Placental epithelial cell (primary cell): ENCODE measurements around the gene DLGAP4.

DNA sequence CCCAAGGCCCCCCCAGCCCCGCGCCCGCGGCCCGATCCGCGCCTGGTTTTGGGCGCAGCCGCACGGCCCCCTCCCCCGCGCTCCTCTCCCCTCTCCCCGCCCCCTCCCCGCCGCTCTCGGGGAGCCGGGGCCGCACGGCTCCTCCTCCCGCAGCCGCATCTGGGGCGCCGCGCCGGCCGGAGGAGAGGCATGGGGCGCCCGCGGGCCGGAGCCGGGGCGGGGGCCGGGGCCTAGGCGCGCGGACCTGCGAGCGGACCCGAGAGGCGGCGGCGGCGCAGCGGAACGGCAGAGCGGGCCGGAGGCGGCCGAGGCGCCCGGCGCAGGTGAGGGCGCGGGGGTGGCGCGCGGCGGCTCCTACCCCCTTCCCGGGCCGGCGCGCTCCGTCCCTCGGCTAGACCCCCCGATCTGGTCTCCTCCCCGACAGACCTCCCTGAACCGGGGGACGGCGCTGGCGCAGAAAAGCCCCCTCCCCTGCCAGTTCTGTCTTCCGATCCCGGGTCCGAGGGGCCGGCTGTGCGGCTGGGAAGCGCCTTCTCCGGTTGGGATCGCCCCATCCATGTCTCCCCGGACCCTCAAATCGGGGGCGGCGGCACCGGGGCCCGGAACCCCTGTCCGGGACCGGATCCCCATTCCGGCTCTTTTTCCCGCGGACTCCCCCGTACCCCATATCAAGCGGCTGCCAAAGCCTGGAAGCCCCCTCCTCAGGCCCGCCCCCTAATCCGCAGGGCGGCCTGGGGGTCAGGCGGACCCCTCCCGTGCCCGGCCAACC lies at the start of gene DLGAP4:
Gene DLGAP4, plus strand, starts transcription at position 150 of the 769 bp plus-strand sequence.
- CAGE, long polyA plus RNA = no peak

DNA sequence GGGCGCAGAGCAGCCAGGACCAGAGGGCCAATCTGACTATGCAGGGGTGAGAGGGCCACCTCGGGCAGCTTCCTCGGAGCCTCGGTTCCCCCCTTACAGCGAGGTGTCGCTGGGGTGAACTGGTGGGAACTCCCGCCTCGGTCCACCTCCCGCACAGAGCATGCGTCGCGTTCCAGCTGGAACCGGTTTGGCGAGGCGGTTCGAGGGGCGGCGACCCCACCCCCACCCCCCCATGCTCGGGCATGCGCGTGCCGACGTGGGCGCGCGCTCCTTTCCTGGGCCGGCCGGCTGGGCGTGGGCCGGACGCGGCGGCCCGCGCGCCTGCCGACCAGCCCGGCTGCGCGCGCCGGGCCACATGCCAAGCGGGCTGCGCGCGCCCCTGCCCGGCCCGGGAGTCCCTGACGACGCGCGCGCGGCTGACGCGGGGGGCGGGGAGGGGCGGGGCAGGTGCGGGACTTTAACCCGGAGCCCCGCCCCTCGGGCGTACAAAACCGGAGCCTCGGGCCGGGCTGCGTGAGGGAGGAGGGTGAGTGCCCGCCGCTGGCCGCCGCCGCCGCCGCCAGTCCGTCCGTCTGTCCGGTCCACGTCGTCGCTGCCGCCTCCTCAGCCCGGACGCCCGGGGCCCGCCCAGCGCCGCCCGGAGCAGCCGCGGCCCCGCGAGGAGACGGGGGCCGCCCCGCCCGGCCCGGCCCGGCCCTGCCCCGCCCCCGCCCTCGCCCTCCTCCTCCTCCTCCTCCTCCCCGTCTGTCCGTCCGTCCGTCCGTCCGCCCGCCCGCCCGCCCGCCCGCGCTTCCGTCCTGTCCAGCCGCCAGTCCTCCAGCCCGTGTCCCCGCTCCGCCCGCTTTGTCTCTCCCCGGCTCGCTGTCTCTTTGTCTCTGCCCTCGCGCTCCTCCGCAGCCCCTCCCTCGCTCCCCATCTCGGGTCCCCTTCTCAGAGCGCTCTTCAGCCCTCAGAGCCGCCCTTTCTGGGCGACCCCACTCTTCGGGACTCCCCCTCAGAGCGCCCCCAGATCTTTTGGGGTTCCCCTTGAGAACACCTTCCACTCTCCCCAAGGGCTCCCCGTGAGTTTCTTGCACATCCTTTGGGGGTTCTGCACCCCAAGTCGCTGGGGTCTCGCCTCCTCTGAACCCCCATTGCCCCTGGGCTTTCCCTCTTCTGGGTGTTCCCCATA lies 79.9 kb upstream of the MYL9 start:
- CAGE, long polyA plus RNA = no peak

DNA sequence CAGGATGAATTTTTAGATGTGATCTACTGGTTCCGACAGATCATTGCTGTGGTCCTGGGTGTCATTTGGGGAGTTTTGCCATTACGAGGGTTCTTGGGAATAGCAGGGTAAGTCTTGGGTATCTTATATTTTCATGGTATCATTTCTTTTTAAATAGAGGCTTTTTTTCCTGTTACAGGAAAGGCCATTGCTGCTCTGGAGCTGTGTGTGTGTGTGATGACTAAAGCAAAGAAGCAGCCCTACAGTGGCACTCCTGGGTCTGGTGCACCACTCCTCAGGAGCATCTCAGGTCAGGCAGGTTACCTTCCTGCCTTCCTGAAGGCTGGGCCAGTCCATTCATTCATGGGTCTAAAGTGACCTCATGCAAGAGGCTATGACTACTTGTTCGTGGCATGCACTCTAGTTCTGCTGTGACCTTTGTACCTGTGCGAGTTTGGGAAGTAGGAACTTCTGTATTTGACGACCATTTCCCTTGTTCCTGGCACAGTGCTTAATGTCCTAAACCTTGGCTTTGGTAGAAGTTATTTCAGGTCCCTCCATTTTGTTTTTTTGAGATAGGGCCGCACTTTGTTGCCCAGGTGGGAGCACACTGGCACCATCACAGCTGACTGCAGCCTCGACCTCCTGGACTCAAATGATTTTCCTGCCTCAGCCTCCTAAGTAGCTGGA lies 2.3 kb downstream of the RAB5IF start:
- CAGE, long polyA plus RNA = no peak

DNA sequence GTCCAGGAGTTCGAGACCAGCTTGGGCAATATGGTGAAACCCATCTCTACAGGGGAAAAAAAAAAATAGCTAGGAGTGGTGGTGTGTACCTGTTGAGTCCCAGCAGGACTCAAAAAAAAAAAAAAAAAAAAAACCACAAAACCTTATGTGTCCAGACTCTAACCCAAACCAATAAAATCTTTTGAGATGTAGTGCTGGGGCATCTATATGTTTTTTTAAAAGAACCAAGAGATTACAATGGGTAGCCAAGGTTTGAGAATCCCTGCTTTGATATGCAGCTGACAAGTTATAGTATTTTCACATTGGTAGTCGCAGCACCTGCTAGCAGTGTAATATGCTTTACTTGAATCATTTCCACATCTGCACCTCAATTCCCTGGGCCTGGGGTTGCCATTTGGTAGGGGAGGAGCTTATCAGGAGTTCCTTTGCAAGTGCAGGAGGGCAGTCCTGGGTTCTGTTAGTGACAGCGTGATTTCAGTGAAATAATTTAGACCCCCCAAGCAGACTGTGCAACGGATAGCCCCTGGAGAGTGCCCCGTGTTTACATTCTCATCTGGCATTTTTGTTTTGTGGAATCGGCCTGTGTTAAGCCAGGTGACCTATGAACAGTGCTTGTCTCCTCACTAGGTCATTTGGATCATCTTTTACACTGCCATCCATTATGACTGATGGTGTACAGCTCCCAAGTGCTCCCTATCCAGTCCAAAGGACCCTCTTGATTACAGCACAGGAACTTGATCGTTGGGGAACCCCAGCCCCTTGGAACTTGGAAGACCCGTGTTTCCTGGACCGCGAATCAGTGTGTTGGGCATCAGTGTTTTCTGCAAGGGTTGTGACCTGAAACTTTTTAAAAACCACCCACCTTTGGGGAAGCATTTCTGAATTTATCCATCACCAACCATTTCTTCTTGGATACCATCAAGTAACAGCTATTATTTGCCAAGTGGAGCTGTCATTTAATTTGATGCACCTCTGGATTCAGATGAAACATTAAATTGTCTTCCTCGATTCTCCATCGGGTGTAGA lies 6.1 kb downstream of the RAB5IF start:
- CAGE, long polyA plus RNA = no peak

DNA sequence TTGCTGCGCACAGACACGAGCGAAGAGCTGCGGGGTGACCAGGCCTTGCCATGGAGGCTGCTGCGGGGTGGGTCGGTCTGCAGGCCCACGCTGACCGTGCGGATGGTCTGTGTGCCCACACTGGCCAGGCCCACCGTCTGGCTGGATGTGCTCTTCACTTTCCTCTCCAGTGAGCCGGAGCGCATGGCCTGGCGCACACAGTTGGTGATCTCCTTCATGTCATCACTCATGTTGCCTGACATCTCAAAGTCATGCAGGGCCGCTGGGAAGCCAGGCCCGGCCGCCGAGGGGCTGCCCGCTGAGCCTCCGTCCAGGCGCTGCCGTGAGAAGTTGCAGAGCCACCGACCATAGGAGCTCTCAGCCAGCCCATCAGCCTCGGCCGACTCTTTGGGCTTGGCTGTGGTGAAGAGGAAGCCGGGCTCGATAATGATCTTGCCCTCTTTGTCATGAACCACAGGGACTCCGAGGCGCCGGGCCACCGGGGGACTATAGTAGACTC lies 20.3 kb upstream of the DSN1 start:
- CAGE, long polyA plus RNA = no peak

DNA sequence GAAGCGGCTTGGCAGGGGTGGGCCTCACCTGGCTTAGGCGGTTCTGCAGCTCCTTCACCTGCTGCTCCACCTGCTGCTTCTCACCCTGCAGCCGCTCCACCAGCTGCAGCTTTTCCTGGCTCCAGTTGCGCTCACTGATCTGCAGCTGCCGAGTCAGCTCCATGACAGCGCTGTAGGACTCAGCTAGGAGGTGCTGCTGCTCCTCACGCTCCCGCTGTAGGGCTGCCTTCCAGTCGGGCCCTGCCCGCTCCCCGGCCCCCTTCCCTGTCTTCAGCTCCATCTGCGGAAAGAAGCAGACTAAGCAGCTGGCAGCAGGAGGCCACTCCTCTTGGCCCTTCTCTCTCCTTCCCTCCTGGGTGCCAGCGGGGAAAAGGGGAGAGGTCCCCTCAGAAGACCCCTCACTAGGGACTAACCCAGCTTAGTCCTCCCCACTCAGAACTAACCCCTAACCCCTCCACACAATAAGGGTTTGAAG lies 29.3 kb upstream of the DSN1 start:
- CAGE, long polyA plus RNA = no peak

- CAGE, long polyA plus RNA = no peak
Measured at GRCh38 chr20:36819523-36820115, 43.7 kb downstream of the SOGA1 start.

DNA sequence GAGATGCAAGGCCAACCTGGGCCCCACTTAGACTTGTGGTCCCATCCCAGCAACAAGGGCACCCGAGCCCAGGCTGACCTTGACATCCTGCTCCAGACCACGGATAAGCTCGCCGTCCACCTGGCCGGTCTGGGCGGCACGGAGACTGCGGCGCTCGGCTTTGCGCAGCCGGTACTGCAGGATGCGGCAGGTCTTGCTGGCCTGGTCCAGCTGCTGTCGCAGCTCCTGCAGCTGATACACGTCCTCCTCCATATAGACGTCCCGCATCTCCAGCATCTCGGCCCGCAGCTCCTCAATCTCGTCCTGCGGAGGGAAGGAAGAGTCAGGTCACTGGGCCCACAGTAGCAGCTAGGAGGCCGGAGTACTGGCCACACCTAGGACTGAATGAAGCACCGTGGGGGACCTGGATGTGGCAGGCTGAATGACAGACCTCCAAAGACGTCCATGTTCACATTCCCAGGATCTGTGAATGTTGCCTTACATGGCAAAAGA lies 24.2 kb downstream of the SOGA1 start:
- CAGE, long polyA plus RNA = no peak

GRCh38 chr20:36862863-36863351 lies 431 bp downstream of the SOGA1 start:
- CAGE, long polyA plus RNA = no peak

DNA sequence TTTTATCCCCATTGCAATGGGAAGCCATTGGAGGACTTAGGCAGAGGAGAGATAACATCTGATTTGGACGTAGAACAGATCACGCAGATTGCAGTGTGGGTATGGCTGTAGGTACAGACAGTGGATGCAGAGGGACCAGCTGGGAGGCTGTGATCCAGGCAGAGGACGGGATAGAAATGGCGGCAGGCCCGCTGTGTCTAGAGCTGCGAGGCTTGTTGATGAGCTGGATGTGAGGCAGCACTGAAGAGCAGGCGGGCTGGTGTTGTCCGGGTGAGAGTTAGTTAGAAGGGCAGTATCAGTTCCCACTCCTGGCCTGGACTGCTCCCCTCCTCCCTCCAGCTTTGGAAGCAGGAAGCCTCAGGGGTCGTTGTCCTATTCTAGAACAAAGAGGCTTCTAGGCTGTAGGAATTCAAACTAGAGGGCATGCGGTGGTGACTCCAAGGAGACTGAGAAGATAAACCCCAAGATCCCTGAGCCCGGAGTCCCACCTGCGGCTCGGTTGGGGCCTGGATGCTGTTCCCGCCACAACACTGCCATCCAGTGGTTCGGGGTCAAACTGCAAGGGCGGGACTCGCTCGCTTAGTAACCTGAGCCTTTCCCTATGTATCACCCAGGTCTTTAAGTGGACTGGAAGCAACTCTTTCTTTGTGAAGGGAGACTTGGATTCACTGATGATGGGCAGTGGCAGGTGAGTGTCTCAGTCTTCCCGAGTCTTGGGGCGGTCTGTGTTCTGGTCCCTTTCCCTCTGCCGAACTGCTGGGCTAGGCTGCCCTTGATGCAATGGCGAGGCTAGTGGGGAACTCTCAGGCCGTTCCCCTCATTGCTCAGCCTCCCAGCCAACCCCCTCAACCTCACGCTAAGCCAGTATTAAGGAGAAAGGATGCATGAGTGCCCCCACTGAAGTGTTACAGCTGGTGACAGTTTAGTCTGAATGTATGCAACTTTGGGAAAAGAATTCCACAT lies 11.2 kb downstream of the TLDC2 start:
- CAGE, long polyA plus RNA = no peak

DNA sequence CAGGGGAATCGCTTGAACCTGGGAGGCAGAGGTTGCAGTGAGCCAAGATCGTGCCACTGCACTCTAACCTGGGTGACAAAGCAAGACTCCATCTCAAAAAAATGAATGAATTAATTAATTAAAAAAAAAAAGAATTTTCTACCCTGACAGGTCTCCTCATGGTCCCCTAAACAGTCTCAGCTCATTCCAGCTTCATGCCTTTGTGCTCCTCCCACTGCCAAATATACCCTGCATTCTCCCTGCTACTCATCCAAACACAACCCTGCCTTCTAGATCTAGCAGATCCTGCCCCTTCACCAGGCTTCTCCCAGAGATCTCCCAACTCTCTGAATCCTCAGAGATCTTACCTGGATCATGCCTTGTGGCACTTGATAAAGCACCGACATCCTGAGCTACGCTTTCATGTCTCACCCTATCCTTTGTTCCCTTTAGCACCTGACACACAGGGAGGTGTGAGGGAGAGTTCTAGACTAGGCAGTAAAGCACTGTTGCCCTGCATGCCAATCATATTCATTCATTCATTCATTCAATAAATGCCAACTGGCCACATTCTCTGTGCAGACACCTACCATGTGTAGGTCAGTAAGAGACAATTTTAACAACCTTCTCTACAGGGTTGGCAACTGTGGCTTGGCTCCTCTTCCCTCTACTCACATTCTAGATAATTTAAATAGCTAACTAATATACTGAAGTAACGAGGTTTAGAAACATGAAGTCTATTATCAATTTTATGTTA lies 21.0 kb downstream of the TLDC2 start:
- CAGE, long polyA plus RNA = no peak

DNA sequence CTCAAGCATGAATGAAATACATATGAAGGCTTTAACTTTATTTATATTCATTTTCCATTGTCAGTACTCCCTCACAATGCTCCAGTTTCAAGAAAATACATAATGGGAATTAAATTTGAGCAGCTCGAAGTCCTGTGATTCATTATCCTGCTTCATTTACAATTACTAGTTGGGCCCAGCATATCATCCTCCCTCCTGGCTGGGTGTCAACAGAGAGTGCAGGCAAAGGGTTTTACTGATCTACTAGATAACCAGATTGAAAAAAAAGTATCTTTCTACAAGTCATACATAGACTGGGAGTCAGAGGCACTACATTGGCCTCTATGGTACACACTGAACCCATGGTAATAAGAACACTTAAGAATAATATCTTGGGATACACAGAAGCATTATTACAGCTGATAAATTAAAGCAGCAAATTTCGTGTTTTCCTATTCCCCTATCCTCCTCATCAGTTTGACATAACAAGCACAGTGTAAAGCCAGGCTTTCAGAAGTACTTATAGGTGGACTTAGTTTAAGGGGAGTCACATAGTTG lies 10.0 kb downstream of the SAMHD1 start:
- CAGE, long polyA plus RNA = no peak

- CAGE, long polyA plus RNA = no peak
Measured at GRCh38 chr20:37228270-37228737, 33.3 kb downstream of the GHRH start.

GRCh38 chr20:37283783-37284213 lies 5.7 kb upstream of the MANBAL start:
- CAGE, long polyA plus RNA = no peak

- CAGE, long polyA plus RNA = no peak
Measured at GRCh38 chr20:37303510-37304104, 14.2 kb downstream of the MANBAL start.

DNA sequence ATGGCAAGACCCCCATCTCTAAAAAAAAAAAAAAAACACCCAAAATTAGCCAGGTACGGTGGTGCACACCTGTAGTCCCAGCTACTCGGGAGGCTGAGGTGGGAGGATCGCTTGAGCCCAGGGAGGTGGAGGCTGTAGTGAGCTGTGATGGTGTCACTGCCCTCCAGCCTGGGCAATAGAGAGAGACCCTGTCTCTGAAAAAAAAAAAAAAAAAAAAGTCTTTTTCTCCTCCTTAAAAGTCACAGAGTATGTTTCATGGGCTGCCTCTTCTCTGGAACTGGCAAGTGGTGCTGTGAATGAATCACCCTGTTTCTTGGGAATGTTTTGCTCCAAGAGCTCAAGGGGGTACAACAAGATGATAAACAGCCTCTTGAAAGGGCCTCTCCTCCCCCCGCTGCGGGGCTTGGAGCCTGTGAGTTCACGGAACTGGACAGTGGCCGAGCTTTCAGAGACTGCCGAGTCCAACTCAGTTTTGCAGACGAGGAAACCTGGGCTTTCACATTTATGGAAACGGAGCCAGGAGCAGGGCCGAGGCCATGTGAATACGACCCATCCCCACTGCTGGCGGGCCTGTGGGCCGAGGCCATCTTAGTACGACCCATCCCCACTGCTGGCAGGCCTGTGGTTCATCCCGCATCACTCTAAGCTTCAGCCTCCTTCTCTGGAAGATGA lies 18.3 kb upstream of the SRC start:
- CAGE, long polyA plus RNA = no peak

GRCh38 chr20:37526847-37527393 lies 756 bp downstream of the BLCAP start:
- CAGE, long polyA plus RNA = no peak

GRCh38 chr20:37710838-37711487 lies 17.1 kb downstream of the CTNNBL1 start:
- CAGE, long polyA plus RNA = no peak

DNA sequence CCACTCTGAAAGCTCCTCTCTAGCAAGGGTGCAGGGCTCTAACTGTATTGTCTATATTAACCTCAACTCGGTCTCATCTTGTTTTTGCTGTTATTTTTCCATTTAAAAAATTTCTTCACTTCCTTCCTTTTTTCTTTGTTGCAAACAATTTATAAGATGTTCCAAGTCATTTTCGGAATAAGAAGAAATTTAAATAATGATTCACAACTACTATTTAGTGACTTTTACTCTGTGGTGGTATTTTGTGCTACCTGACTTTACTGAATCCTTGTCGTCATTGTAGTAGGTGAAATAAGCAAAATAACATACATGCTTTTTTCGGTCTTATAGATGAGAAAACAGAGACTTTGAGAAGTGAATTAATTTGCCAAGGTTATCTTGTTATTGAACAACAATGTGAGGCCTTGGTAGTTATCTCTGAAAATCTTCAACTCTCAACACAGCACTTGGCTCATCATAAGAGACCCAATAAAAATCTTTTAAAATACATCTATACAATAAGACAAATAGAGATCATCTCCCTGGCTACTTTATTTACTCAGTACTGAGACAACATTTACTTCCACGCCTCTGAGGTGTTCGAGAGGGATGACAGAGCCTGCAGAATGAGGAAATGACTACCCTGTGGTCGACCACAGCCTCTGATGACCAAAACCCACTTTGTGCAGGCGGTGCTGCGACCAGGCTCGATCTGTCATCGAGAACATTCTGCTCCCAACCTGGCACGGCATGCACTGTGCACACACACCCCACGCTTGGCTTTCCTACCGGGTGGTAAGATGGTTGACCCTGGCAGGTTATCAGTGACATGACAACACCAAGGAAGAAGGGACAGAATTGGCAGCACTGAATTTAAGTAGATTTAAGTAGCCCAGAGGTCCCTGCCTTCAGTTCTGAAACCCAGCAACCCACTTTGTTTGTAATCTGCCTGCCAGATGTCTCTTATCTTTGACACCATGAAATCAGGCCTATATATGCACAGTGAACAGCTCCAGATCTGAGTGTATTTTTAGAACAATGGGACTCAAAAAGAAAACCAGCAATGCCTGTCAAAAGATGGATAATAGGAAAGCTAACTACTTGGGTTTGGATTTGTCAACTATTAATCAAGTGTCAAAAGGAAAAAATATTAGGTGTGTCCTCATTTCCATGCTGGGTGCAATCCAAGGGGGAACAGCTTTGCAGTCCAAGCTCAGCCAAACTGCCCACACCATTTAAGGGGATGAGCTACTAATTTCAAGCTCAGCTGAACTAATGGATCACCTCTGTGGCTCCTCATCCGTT lies 42.7 kb downstream of the TTI1 start:
- CAGE, long polyA plus RNA = no peak

DNA sequence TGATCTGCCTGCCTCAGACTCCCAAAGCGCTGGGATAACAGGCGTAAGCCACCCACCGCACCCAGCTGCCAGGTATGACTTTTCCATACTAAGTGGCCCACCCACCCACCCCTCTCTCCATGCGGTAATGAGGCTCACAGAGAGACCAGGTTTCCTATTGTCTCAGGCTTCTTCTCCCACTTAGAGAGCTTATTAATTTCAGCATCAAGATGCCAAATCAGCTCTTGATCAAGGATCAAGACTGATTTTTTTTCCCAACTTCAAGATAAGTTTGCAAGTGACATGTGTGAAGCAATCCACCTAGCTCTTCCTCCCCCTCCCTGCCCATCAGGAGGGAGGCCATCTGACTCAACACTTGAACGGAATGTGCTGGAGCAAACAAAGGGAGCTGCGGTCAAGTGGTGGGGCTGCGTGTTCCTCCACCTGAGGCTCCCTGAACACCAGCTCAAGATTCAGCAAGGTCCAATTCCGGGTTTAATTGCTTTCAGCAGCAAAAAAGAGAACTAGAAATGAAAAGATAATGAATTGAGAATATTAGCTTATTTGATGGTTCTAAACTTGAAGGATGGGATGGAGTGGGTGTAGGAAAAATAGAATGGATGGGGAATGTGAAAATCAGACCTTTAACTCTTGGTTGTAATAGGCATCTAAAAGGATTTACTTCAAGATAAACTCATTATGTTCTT lies 38.7 kb downstream of the TTI1 start:
- CAGE, long polyA plus RNA = no peak